Rectum (tissue), 1 donor: ENCODE measurements around the genes PRKCSH, ZNF653, ACP5, ZNF823, ZNF439 and BEST2.

DNA sequence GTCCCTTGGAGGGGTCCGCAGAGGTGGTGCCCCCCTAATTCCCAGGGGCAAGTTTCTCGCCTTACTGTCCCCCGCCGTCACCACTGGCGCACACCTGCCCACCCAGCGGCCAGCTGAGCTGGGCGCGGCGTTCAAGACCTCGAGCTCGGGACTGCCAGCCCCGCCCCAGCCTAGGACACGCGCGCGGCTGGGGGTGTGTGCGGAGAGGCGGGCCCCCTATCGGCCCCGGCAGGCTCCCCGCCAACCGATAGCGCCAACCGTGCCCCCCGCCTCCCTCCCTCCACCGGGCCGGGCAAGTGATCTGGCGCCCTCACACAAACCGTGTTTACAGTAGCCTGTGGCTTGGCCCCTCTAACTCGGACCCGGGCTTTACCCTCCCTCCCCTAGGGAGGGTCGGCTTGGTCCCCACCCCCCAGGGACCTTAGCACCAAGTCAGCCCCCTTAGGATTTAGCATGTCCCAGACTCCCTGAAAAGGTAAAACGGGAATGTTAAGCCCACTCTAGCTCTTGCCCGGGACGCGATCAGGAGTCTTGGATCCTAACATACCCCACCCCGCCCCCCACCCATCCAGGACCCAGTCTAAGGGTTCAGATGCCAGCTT lies 647 bp downstream of the EPOR start:
- PRO-cap = bidirectional peak, plus-strand start at position 157 of the sequence, minus-strand start at position 153 of the sequence

DNA sequence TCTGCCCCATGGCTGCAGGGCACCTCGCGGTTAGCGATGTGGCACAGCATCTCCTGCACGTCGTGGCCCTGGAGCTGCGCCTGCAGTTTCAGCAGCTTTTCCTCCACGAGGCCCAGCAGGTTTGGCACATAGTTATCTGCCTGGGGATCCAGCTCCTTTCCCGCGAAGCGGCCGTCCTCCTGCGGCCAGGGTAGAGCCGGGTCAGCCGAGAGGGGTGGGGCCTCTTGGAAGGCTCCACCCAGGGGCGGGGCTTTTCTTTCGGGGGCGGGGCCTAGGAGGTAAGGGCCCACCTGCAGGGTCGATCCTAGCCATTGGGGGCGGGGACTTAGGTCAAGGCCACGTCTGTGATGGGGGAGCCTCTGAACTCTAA lies 2.5 kb upstream of the RGL3 start:
- PRO-cap = no peak

GRCh38 chr19:11434793-11436003 lies at the start of gene PRKCSH:
Gene PRKCSH, plus strand, starts transcription at chr19:11435635.
- PRO-cap = bidirectional peak, plus-strand start at chr19:11435666, minus-strand start at chr19:11435545

DNA sequence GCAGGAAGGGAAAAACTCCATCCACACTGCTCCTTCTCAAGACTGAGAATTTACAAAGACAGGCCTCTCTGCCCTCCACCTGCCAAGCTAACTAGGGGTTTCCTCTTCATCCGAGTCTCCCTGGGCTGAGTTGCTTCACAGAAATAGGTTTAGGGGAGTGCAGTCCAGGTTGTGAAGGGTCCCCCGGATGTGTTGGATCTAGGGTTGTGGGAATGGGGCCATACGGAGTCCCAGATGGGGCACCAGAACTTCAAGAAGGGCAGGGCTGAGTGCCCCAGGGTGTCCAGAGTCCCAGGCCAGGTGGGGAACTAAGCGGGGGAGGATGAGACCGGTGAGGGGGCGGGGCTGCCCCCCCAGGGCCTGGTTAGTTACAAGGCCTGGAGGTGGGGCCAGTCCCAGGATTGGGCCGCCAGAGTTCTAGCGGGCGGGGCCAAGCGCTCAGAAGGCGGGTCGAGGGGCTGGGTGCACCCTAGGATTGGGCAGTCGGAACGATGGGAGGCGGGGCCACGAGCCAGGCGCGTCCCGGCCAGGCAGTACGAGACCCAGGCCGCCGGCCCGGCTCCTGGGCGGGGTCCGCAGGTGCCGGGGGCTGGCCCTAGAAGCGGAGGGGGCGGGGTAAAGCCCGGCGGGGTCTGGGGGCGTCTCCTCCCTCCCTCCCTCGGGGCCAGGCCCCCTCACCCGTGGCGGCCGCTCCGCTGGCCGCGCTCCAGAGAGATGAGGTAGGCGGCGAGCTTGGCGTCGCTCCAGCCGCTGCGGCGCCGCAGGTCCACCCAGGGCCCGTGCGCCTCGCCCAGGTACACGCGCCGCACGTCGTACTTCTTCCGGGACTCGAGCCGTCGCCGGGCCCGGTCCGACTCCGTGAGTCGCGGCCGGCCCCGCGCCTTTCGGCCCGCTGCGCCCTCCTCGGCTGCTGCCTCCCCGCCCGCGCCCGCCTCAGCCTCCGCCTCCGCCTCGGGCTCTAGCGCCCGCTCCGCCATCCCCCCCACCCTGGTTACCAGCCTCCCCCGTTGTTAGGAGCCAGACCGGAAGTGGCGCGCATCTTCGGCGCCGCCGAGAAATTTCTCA lies at the start of gene ZNF653:
ZNF653 (minus strand) TSS at position 1,030 of the 1,065 bp plus-strand sequence.
- PRO-cap = bidirectional peak, plus-strand start at position 622 of the sequence, minus-strand start at position 267 of the sequence; bidirectional peak, plus-strand start outside the sequence, minus-strand start at position 989 of the sequence

DNA sequence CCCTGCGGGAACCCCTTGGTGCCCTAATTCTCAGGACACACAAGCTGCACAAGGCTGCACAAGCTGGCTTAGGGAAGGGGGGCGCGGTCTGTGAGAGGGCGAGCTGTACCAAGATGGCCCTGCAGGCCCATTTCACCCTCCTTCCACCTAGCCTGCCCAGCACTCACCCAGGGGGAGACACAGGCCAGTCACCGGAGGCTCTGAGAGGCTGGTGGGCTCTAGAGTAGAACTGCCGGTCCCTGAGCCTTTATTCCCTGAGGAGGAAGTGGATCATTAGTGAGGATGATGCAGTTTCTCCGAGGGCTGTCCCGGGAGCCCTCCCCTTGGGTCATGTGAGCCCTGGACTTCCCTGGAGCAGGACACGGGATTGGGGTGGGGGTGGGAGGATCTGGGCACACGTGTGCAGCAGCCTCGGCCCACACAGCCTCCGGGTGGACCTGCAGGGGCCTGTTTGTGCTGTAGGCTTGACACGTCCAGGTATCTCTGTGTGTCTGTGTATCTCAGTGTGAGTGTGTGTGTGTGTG lies at the start of gene ACP5:
ACP5 (minus strand) TSS at position 220 of the 524 bp plus-strand sequence.
- PRO-cap = bidirectional peak, plus-strand start at position 423 of the sequence, minus-strand start at position 256 of the sequence

DNA sequence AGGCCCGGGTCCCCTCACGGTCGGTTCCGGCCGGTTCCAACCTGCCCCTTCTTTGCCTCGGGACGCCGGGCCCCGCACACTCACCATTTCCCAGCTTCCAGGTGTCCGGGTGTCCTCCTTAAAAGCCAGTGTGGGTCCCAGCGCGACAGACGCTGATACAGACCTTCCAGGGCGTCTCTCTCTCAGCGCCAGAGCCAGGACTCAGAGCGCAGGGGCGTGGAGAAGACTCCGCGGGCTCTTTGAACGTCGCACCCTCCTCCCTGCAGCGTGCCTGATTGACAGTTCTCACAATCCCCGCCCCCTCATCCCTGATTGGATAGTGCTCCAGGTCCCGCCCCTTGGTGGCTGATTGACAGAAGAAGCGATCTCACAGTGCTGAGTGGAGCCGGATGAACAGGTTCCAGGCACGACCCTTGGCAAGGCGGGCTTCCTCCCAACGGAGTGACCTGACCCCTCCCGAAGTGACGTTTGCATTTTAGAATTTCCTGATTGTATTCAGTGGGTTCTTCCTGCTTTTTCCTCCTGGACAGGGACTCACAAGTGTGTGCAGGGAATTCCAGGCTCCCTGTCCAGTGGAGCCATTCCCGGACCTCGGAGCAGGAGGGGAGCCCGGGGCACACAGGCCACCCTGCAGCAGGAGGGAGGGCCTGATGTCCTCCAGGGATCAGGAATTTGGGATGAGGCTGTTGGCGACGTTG lies at the start of gene ZNF823:
ZNF823 (minus strand) TSS at position 214 of the 698 bp plus-strand sequence.
- PRO-cap = bidirectional peak, plus-strand start at position 514 of the sequence, minus-strand start at position 203 of the sequence

- PRO-cap = bidirectional peak, plus-strand start at chr19:11767947, minus-strand start at chr19:11767825
These were observed 886 bp downstream of the ZNF441 start for GRCh38 chr19:11767617-11768155.

- PRO-cap = unidirectional peak, plus-strand start at chr19:11843978
These were observed 4.7 kb upstream of the ZNF439 start for GRCh38 chr19:11843824-11844203.

DNA sequence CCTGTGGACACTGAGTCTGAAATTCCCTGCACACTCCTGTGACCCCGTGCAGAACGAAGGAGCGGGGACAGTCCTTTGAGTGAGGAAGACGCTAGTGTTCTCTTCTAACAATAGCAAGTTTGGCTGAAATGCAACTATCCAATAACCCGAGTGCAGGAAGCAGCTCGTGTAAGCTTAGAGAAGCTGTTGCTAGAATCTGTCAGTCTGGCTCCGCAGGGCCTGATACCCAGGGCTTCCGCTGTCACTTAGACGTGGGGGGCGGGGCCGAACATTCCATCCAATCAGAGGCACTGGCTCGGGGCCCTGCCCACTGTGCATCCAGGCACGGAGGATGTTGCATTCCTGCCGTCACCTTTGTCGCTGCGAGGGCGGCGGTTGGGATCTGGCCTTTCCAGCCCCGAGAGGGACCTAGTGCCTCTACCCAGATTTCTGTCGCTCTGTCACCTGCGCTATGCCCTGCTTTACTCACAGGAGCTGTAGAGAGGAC lies at the start of gene ZNF439:
ZNF439 (plus strand) TSS at position 310 of the 487 bp plus-strand sequence.
- PRO-cap = bidirectional peak, plus-strand start at position 357 of the sequence, minus-strand start at position 198 of the sequence

GRCh38 chr19:12000648-12001034 lies 34.8 kb downstream of the ZNF433 start:
- PRO-cap = no peak

- PRO-cap = no peak
These were observed 22.6 kb downstream of the ZNF136 start for GRCh38 chr19:12185380-12186000.

DNA sequence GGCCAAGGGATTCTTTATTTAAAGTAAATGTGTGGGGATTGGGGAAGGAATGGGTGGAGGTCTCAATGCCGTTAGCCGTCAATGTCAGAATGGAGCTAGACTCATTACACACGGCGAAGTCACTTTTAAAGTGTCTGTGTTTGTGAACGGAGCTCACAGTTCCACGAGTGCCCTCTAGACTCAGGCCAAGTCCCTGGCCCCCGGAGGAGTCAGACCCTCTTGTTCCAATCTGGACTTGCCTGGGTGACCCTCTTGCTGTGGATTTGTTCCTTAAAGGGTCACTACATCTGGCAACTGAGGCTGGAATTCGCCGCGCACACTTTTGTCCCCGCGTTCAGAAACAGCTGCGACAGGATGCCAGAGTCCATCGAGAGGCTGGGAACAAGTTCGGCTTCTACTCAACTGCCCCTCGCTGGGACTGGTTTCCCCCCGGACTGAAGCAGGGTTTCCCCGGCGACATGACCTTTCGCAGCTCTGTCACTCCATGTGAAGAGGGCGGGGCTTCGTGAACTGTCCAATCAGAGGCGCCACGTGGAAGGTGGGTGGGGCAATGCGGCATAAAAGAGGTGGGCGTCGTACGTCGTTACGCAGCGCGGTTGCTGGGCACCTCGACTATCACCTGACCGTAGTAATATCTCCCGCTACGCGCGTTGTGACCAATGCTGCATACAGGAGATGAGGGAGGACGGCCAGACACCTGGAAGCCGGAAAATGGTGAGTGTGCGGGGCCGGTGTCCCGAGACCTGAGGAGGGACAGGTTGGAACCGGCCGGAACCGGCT lies 31.7 kb downstream of the ZNF136 start:
- PRO-cap = bidirectional peak, plus-strand start at position 671 of the sequence, minus-strand start at position 420 of the sequence

- PRO-cap = no peak
These were observed 1.9 kb upstream of the ZNF44 start for GRCh38 chr19:12296620-12296986.

- PRO-cap = no peak
These were observed 933 bp downstream of the ZNF442 start for GRCh38 chr19:12364392-12365107.

DNA sequence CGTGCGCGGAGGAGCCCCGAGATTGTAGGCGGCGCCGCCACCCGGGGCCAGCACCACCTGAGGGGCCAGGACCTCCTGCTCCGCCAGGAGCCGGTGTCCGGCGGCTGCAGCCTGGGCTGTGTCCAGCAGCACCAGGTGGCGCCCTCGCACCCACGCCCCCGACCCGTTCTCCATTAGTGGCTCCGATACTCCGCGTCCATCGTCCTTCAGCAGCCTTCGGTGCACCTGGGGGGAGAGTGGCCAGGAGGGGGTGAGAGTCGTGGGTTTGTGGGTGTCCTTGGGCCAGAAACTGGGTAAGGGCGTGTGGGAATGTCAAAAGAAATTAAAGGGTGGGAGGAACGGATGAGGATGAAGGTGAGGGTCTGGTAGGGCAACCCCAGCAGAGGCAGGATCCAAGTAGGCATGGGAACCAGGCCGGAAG lies 18.4 kb downstream of the MAN2B1 start:
- PRO-cap = no peak

- PRO-cap = unidirectional peak, plus-strand start at chr19:12665390
These were observed 1.2 kb downstream of the MAN2B1 start for GRCh38 chr19:12665147-12665981.

- PRO-cap = bidirectional peak, plus-strand start at chr19:12681325, minus-strand start at chr19:12681146; bidirectional peak, plus-strand start at chr19:12681566, minus-strand start at chr19:12681370
These were observed 513 bp downstream of the DHPS start for GRCh38 chr19:12681033-12681701.

DNA sequence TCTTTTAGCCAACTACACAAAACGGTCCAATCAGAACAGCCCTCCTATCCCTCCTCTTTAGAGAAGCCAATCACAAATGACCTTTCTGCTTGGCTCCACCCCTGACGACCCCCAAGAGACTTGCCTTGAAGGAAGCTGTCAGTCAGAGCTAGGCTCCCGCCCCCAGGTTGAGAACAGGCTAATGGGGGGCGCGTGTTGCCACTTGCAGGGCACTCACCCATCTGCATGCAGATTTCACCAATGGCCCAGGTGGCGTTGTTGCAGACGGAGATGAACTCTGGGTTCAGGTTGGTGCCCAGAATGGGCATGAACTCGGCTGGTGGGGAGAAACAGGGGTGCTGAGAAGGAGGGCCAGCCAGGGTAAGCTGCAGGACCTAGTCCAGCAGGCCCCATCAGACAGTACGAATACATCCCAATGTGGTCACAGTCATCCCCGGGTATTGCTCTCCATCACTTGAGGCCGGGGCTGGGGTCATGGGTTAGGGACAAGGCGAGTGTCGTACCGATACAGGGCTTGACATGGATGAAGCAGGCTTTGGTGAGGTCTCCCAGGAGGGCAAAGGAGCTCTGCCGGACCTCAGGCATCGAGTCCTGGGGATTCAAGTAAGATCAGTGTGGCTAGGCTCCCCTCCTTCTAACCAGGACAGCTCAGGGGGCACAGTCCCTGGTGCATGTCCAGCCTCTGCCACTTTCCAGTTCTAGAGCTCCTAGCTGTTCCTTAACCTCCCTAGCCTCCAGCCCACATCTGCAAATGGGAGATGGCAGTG lies 7.0 kb upstream of the FBXW9 start:
- PRO-cap = no peak

GRCh38 chr19:12730474-12731494 lies 3.7 kb downstream of the TRIR start:
- PRO-cap = no peak

DNA sequence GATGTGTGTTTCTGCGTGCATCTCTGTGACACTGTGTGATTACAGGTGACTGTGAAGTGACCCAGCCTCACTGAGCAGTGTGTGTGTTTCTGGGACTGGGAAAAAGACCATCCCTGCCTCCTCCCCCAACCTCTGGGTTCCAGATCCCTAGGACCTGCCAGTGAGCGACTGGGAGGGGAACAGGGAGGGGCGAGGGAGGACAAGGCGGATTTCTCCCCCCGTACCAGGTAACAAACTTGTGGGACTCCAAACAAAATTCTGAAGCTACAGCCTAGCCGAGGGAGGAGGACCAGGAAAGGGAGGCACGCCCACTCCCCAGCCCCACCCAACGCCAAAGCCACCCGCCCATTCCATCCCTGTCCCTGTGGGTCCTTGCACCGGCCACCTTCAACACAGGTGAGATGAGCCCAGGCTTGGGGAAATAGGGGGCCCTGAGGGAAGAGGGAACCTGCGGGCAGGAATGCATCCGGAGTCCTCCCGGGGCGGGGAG lies at the start of gene BEST2:
BEST2 (plus strand) TSS at position 348 of the 490 bp plus-strand sequence.
- PRO-cap = bidirectional peak, plus-strand start at position 353 of the sequence, minus-strand start at position 260 of the sequence